UCH-1 (cell line): ENCODE data around the genes FGF4 and NADSYN1.

- RRBS: no CpG with 5 or more reads among the region's 17 CpGs
These were observed 2.8 kb downstream of the CCND1 start for GRCh38 chr11:69643777-69644099.

DNA sequence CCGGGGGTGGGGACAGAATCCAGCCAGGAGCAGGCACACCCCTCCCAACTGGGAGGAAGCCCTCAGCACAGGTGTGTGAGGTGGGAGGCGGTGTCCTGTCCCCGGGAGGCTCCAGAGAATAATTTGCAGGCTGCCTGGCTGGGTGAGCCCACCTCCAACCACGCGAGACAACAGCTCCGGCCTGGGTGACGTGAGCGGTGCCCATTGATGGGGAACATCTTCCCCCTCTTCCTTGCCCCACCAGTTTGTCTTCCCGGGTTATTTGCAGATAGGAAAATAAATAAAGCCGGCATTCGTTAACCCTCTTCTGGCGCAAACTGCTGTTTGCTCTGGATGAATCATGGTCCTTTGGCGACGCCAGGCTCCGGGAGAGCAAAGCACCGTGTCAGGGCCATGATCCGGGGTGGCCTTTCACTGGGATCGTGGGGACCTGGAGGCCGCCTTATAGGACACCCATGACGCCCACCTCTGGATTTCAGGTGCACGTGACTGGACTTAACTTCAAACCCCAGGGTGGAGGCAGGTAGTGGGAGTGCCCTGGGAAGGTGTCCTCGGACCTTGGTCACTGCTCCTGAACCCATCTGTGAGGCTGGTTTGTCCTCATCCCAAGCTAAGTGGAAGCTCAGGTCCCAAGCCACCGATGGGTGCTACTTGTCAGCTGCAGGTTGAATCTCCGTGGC, 13.9 kb downstream of the CCND1 start:
- RRBS: 20% methylated on average over 14 of the region's 24 CpGs

DNA sequence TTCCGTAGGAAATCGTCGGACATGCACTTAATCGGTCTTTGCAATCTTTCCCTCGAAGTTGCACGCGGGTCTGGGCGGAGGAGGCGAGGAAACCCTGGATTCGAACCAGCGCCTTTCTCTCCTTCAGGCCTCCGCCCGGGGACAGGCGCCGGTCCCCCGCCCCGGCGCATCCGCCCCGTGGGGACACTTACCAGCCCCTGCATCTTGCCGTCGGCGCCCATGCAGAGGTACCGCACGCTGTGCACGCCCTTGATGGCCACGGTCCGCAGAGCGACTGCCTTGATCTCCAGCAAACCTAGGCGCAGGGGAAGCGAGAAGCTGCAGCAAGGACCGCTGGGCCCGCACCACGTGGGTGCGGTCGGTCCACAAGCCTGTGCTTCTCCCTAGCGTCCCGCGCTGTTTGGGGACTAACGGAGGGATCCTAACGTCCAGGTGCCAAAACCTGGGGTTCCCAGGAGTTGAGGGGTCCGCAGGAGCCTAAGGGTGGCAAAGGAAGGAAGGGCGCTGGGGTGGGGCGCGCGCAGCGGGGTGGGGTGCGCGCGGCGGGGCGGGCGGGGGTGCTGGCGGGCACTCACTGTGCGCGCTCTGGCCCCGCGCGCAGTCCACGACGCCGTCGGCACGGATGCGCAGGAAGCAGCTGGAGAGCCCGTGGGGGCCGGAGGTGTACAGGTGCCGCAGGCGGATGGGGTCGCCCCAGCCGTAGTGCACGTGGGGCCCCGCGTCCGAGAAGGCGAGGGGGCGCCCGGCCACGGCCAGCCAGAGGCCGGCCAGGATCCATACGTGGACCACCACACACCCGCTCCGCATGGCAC, 546 bp downstream of the FGF19 start:
- RRBS: 7% methylated on average over 13 of the region's 83 CpGs

GRCh38 chr11:69775071-69775875, at the start of gene FGF4:
FGF4 (minus strand) TSS chr11:69775341.
- RRBS: 7% methylated on average over 39 of the region's 84 CpGs

- RRBS: no CpG with 5 or more reads among the region's 19 CpGs
These were observed 72.6 kb upstream of the FGF3 start for GRCh38 chr11:69891865-69892224.

DNA sequence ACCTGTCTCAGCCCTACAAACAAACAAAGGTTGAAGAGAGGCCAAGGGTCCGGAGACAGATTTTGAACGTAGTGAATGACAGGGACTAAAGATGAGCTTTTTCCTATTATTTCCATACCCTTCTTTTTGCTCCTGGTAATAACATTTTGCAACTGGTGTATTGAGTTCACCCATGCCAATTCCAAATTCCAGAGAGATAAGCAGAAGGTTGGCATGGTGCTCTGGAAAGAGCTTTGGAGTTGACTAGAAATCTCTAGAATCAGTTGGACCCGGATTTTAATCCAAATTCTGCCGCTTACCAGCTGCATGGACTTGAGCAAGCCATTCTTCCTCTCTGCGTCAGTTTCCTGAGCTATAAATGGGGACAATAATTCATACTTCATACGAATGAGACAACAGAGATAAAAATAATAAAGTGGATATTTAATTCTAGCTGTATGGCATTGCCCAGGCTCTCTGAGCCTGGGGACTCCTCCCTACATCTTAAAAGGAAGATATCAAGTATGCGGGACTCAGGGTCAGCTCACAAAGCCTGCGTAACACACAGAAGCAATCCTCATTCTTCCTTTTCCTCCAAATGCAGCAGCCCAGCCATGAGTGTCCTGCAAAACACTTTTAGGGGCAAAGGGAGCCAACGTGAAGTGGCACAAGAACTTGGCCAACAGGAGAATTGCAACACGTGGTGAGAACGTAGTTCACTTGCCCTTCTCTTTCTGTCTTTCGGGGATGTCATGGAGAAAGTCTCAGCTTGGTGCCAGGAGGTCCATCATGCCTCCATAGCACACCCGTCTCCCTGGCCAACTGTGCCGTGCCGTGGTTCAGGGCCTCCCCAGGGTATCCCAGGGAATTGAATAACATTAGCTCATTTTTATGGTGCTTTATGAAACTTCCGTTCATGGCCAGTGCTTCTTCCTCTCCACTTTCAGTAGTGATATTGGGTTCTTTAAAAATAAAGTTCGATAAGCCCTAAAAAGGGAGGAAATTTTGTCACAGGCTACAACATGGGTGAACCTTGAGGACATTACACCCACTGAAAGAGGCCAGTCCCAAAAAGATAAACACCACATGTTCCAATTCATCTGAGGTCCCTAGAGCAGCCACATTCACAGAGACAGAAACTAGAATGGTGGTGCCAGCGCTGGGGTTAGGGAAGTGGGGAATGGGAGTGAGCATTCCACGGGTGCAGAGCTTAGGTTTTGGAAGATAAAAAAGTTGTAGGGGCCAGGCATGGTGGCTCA, 98.6 kb upstream of the ANO1 start:
- RRBS: no CpG with 5 or more reads among the region's 19 CpGs

DNA sequence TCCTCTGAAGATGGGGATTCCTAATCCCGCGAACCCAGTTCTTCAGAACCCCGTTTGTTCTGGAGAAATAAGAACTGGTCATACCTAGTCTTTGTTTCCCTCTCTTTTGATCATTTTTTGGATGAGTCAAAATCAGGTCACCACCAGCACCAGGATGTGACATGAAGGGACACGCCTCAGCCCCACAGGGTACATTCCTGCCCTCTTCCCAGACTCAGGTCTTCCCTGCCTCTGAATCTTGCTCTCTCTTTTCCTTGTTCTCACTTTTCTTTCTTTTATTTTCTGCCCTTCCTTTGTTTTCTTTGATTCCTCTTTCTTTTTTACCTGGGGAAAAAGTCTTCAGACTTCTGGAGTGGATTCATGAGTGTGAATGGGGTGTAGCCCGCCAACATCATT, 14.5 kb upstream of the ANO1 start:
- RRBS: no CpG with 5 or more reads among the region's 5 CpGs

DNA sequence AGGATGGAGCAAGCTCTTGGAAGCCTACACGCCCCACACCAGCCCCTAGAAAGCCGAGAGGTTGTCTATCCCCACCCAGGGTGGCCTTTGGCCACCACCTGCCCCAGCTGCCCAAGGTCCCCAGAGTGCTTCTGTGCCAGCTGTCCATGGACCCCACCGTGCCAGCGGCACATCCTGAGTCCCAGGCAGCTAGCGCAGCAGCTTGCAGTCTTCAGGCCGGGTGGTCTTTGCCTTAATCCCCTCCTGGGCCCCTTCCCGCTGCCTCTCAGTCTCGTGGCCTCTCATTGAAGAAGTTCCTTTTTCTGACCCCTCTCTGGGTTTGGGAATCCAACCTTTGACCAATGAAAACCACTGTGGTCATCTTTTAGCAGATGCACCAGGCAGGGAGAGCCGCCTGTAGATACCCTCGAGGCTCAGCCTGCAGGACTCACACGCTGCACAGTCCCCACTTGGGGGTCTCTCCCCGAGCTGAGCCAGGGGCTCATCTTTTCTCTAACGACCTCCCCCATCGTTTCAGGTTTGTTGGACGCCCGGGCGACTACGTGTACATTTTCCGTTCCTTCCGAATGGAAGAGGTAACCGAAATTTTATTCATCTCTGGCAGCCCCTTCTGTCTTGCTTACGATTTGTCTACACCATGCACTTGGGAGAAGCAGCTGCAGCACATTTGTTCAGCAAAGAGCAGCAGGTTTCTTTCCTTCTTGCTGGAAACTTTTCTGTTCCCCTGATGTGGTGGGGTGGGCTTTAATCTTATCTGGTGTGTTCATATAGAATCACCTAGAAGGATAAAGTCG, 40.1 kb upstream of the FADD start:
- RRBS: no CpG with 5 or more reads among the region's 23 CpGs

- RRBS: no CpG with 5 or more reads among the region's 6 CpGs
These were observed 54.2 kb downstream of the PPFIA1 start for GRCh38 chr11:70324701-70325178.

DNA sequence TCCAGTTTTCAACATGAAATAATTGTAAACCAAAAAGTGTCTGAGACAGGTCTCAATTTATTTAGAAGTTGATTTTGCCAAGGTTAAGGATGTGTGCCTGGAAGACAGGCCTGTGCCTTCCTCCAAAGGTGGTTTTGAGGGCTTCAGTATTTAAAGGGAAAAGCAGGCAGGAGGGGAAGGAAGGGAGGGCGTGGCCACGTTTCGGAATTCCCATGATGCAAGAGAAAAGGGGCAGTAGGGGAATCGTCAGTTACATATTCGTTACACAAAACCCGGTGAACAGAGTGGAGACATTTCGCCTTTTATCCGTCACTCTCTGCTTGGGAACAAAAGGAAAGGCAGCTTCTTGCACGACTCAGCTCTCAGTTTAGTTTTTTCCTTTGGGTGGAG, 57.2 kb downstream of the CTTN start:
- RRBS: no CpG with 5 or more reads among the region's 9 CpGs

DNA sequence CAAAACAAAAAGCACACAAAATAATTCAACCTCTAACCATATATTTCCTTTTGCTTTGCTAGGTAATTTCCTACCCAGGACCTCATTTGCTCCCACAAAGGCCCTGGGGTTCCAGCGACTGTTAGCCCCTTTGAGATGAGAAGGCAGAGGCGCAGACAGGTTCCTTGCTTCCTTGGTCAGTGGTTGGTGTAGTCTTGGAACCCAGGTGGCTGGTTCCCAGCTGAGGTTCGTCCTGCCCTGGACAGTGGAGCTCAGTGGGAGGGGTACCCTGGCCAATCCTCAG, 61.6 kb downstream of the CTTN start:
- RRBS: no CpG with 5 or more reads among the region's 3 CpGs

DNA sequence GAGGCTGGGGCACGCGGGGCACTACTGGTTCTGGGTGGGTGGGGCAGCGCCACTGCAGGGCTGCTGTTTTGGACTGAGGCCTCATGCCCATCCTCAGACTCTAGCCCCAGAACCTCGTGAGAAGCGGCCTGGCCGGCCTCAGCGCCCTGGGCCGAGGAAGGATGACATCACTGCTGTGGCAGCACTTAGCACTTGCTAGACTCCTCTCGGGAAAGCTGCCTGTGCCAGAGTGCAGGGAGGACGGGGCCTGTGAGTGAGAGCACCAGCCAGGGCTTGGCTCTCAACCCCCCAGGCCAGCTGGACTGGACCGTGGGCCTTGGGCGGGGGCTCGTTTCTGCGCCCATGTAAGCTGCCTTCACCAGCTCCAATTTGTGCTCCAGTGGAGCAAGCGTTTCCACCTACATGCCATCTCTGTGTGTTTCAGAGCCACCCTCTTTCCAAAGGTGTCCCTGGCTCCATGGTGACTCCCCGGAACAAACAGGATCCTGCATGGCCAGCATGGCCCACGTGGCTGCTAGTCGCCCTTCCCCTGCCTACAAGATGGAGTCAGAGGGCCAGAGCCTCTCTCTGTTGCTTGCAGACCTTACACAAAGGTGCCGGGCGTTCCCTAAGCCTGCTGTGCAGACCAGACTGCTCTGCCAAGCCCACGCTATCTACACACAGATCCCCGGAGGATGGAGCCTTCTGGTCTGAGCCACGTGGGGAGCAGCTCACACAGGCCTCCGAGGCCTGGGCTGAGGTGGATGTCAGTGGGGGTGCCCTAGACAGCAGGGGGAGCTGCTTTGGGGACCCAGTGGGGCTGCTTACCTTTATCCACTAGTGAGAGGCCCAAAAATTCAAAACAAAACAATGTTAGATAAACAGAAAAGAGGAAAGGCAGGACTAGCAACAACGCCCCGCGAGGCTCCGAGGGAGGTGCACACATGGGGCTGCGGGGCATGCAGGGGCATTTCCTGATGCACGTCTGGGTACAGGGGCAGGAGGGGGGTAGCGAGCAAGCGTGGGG, 103.1 kb downstream of the CTTN start:
- RRBS: 36% methylated on average over 4 of the region's 32 CpGs

DNA sequence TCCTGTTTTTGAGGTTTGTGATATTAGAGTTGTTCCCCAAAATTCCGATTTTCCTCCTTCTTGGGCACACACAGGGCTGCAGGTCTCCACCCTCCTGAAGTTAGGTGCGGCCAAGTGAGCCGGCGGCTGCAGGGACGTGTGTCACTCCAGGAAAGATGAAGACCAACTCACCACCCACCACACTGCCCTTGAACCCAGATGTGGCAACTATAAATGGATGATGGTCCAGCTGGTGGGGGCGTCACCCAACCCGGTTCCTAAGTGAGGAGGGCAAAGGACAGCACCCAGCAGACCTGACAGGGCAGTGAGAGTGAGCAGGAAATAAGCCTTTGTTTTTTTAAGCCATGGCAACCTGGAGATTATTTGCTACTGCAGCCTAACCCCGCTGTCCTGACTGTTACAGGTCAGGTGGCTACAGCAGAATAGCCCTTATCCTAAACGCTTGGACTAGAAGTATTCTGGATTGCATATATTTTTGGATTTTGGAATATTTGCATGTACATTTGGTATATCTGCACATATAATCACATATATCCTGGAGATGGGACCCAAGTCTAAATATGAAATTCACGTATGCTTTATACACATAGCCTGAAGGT, 228.9 kb downstream of the CTTN start:
- RRBS: no CpG with 5 or more reads among the region's 10 CpGs

DNA sequence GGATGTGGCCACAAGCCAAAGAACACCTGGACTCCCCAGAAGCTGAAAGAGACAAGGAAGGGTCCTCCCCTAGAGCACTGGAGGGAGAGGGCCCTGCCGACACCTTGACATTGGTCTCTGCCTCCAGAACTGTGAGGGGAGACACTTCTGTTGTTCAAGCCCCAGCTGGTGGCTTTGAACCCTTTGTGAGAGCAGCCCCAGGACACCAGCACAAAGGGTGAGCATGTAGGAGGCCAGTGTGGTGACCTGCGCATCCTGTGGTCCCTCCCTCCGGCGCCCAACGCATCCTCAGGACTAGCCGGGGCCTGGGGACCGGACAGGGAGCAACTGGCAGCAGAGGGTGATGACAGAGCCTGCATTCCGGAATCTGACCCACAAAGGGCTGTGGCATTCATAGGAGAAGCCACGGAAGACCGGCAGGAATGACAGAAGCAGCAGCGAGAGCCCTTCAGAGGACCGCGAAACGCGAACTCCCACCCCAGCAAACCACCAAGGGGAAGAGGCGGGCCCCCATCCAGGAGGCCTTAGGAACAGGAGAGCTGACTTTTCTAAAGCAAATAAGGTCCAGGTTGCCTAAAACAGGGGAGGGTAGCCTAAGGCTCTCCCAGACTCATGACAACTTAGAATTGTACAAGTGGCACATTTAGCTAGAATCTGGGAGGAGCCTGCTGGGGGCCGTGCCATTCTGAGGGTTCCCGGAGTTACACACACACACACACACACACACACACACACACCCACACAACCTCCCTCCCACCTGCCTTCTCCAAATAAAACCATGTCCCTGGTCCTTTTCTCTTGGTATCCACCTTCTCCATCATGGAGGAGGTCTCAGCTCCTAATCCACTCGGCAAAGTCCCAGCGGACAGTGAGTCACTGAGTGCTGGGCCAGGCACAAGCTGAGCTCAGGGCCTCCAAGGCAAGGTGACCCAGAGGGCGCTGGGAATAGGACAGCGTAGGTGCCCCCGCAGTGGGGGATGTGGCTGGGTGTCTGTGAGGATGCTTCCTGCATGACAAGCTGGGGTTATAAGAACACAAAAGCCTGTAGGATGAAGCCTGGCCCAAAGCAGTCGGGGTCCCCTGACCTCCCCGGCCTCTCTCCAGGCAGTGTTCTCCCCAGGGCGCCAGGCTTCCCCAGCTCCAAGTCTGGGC, 232.7 kb downstream of the CTTN start:
- RRBS: 9% methylated on average over 3 of the region's 26 CpGs

GRCh38 chr11:71207418-71207971, 44.9 kb downstream of the SHANK2 start:
- RRBS: no CpG with 5 or more reads among the region's 12 CpGs

GRCh38 chr11:71433460-71434336, 14.5 kb downstream of the DHCR7 start:
- RRBS: no CpG with 5 or more reads among the region's 17 CpGs

- RRBS: 3% methylated on average over 13 of the region's 73 CpGs
These were observed at the start of gene NADSYN1 for GRCh38 chr11:71452137-71453331. NADSYN1 (plus strand) TSS chr11:71453203.

DNA sequence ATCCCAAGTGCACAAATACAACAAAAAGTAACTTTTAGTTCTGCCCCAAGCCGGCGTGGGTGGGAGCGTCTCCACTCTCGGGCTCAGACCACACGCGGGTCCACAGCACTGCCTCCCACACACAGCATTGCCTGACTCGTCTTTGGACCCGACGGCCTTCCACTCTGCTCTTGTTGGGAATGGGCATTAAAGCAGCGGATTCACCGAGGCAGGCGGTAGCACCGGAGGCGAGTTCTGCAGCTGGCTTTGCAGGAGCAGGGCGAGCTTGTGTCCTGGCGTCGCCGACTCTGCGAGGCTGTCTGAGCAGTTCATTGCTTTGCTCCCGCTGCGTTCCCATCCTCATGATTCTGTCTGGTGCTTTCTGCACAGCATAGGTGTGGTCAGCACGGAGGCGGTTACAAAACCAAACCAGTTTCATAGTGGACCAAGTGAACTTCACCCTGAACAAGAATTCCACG, 23.1 kb downstream of the NADSYN1 start:
- RRBS: no CpG with 5 or more reads among the region's 24 CpGs

DNA sequence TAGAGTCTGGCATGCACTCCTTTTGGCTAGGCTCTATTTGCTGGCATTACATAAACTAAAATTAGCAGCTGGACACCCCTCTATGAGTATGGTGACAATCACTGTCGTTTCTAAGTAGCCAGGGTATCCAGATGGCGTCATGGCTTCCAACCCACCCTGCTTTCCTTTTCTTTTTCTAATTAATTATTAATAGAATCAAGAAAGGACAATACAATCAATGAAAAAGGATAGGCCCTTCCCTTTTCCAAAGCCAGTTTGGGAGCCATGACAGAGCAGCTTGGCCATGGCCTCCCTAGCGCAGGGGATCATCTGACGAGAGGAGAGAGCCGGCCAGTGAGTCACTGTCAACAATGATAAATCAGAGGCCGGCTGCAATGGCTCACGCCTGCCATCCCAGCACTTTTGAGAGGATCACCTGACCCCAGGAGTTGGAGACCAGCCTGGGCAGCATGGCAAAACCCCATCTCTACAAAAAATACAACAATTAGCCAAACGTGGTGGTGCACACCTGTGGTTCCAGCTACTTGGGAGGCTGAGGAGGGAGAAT, 27.6 kb upstream of the KRTAP5-7 start:
- RRBS: no CpG with 5 or more reads among the region's 8 CpGs

DNA sequence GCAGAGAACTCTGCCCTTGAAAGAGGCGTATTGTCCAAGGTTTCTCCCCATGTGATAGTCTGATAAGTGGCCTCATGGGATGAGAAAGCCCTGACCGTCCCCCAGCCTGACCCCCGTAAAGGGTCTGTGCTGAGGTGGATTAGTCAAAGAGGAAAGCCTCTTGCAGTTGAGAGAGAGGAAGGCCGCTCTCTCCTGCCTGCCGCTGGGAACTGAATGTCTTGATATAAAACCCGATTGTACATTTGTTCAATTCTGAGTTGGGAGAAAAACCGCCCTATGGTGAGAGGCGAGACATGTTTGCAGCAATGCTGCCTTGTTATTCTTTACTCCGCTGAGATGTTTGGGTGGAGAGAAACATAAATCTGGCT, 43.6 kb upstream of the KRTAP5-11 start:
- RRBS: no CpG with 5 or more reads among the region's 9 CpGs